Fibroblast of the aortic adventitia (primary cell): ENCODE measurements around a stretch of chr20.

GRCh38 chr20:57371446-57372120, 19.6 kb upstream of the RBM38 start:
- CAGE, long polyA plus RNA, result no peak

DNA sequence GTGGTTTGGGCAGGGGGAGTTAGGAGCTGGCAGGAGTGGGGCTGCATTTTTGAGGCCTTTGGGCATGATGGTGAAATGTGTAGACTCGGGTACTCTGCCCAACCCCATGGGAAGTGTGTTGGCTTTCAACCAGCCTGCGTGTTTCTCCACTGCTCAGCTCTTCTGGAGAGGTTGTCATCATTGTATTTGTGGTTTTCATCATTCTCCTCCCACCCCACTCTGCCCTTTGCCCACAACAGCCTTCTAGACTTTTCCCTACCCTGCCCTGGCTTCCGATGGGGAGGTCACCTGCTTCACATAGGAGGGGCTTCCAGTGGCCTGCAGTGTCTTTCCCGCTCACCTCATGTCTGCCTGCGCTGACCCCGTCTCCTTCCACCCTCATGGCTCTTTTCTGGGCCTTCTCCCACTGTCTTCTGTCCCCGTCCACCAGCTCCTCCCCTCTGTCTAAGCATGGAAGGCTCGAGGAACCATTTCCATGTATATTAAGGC, 16.0 kb upstream of the RBM38 start:
- CAGE, long polyA plus RNA, result no peak

DNA sequence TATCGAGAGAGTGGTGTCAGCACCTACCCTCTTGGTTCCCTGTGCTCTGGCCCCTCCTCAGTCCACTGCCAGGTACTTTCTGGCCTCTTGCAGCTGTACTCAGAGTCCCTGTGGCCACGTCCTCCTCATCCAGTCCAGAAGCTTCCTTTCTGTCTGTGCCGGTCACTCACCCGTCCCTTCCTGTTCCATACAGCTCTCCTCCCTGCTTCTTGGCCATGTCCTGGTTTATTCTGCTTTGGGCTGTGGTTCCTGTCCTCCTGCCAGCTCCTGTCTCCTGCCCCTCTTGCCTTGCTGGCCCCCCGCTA, 15.6 kb upstream of the RBM38 start:
- CAGE, long polyA plus RNA, result no peak

- CAGE, long polyA plus RNA, result no peak
Observed at GRCh38 chr20:57398824-57399076, 7.6 kb downstream of the RBM38 start.

DNA sequence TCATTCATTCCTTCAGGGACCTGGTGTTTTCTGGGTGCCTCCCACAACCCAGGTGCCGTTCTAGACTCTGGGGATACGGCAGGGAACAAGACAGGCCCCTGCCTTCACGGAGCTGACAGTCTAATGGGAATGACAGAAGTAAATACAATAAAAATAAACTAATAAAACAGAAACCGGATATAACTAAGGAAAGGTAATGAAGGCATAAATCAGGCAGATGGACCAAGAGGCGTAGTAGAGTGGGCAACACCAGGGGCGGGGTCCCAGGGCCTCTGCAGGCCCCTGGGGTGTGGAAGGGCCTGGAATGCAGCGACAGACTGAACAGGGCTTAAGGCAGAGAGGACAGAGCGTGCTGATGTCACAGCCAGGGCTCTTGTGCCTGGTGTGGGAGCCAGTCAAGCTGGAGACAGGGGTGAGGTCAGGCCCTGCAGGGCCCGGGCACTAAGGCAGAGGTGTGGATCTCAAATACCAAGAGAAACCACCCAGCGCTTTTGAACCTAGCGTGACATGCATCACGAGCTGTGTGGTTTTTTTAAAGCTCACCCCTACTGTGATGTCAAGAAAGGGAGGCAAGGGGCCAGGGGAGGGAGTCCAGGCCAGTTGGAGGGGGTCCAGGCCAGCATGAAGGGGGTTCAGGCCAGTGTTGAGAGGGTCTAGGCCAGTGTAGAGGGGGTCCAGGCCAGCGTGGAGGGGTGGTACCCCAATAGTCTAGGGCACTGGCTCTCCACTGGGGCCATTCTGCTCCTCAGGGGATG, 42.3 kb downstream of the RBM38 start:
- CAGE, long polyA plus RNA, result no peak

DNA sequence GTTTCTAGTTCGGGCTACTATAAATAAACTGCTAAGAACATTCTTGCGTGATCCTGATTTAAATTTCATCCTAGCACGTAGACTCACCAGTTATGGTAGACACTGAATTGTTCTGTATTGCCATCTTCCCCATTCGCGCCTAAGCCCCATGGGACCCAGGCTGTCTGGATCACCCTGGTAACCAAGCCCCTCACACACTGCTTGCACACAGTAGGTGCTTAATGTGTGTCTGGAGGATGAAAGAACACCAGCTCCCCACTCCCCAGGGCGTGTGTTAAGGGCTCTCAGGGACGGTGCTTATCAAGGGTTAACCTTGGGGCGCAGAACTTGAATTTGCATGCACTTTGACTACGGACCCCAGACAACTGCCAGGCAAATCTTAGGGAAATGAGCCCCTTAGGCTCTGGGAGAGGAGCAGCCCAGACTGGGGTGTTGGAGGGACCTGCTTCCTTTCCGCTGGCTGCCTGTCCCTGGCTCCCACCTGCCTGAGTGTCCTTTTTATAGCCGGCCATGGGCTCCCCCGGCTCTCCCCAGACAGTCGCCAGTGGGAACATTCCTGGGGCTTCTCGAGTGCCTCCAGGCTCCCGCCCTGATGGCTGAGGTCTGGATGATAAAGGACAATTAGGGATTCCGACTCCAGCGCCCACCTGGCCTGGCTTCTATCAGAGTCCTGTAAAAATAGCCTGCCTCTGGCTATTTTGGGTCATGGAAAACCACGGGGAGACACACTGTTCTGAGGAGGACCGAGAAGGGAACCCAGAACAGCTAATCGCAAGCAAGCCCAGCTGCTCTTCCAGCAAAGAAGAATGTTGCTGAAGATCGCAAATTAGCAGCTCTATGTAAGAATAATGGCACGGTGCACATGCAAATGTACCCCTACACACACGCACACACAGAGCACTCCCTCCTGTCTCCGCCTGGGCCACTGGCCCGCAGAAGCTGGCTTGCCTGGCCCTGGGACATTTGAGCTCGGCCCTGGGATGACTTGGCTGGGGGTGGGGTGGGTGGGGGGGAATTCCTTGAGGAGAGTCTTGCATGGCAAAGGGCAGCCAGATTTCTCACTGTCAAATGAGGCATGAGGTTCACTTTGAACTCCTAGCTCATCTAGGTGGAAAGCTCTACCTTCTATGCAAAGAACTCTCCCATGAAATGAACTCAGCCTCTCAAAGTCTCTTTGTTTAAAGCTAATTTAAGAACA, 55.6 kb downstream of the CTCFL start:
- CAGE, long polyA plus RNA, result no peak

DNA sequence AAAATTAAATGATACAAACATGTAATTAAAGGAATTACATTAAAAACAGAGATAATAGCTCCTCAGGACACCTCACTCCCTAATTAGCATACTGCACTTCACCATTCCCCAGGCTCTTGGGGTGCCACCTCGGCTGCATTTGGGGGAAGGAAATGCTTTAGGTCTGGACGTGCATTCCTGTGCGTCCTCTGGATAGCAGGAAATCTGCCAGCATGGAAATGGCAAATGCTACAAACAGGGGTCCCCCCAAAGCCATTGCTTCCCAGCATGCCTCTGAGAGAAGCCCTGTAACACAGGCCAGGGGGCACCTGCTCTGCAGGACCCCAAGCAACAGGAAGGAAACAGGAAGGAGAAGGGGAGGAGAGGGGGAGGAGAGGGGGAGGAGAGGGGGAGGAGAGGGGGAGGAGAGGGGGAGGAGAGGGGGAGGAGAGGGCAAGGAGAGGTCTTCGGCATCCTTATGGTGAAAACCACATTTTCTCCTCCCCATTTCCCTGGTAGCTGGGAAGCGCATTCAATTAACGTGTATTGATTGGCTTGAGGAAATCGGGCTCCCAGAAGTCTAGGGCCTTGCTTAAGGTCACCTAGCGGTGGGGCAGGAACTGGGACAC, 43.1 kb downstream of the CTCFL start:
- CAGE, long polyA plus RNA, result no peak

- CAGE, long polyA plus RNA, result no peak
Observed at GRCh38 chr20:57495081-57495635, 29.8 kb downstream of the CTCFL start.

DNA sequence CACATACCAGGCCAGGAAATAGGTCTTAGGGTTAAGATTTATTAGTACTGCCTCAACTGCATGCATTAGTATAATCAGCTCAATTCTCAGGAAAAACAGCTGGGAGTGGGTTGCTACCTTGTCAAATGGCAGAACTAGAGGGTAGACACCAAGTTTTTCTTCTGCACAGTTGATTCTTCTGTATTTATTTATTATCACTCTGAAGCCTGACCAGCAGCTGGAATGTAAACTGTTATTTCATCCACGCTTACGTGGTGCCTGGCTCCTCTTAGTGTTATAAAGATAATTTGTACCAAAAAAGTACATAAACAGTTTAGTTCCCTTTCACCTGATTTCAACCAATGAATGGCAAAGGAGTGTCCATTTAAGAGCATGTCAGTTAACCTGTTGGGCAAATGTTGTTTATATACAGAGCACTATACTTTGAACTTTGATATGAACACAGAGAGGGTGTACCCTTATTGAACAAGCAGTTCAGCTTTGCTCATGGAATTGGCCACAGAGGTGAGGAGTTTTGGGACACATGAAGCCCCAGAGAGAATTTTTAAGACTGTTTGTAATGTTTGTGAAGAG, 7.1 kb upstream of the CTCFL start:
- CAGE, long polyA plus RNA, result no peak

DNA sequence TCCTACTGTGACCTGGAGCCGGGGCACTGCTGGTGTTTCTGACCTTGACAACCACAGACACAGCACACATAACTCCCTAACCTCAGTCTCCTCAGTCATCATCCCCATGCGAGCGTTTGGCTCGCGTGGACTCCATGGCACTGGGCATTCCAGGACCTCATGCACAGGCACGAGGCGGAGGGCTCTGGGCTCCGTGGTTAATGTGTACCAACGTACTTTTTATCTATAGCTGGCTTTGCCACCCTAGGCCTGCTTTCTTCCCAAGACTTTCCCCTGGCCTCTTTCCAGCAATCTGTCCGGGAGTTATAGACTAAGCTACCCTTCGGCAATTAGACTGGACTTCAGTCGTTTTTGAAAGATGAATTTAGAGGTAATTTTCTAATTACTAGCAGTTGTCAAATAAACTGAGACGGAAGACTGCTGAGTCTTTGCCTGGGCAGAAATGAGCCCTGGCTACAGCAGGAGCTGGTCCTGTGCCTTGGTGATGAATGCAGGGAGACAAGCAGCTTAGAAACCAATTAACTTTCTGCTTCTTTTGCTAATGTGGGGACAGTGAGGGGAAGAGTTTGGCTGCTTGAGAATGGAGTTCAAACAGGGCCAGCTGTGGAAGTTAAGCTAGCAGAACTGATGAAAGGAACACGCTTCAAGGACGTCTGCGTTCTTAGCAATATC, 16.1 kb upstream of the CTCFL start:
- CAGE, long polyA plus RNA, result no peak

- CAGE, long polyA plus RNA, result no peak
Observed at GRCh38 chr20:57545788-57546699, 14.9 kb upstream of the PCK1 start.

- CAGE, long polyA plus RNA, result no peak
Observed at GRCh38 chr20:57570113-57570956, 9.4 kb downstream of the PCK1 start.

- CAGE, long polyA plus RNA, result no peak
Observed at GRCh38 chr20:57579787-57580451, 19.0 kb downstream of the PCK1 start.

- CAGE, long polyA plus RNA, result no peak
Observed at GRCh38 chr20:57586082-57586778, 25.3 kb downstream of the PCK1 start.

DNA sequence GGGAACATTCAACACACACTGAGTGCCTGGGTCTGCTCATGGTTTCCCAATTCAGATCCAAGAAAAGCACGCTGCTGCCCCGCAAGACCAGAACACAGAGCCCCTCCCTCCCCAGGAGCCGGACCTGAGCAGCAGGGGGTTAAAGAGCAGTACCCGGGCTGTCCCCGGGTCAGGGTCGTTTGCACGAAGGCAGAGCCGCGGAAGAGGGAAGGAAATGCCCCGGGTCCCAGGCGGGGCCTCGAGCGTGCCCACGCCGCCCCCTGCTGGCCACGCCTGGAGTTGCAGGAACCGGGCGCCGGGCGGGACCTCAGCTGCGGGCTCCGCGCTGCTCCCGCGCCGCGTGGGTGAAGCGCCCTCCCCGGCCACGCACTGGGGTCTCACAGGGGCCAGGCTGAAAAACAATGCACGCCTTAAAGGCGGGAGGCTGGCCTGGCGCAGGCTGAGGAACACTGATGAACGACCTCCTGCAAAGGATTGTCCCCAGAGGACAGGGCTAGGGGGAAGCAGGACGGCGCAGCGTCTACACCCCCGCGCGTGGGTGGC, 28.8 kb downstream of the C20orf85 start:
- CAGE, long polyA plus RNA, result no peak

GRCh38 chr20:58229416-58229861, 986 bp upstream of the ANKRD60 start:
- CAGE, long polyA plus RNA, result no peak

DNA sequence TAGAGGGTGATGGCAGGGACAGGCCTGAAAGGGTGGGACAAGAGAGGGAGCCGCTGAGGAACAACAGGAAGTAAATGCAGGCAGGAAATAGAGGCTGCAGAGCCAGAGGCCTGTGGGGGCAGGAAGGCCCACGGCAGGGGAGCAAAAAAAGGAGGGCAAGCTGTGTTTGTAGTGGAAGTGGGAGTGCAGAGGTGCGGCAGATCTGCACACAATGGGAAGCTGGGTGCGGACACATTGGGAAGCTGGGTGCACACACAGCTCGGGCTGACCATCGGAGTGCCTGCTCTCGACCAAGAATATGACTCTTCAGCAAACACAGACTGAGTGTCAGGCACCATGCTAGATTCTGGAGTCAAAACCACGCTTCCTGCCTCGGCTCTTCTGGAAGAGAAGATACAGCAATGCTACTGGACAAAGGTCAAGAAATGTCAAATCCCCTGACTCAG, 40.5 kb upstream of the RAB22A start:
- CAGE, long polyA plus RNA, result no peak

DNA sequence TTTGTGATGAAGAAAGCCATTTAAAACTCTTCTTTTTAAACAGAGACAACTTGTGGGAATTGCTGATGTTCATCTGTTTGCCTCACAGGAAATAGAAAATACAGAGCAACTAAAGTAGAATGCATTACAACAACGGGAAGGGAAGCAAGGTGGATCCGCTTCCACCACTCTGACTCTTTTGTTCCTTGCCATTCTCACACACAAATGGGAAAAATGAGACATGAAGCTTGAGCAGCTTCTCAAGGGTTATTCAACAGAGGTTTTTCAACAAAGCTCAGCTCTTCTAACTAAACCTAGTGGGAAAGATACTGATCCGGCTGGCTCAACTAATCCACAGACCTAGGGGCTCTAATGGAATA, 6.2 kb upstream of the RAB22A start:
- CAGE, long polyA plus RNA, result no peak

GRCh38 chr20:58306380-58307508, 2.8 kb upstream of the RAB22A start:
- CAGE, long polyA plus RNA, result no peak

GRCh38 chr20:58308659-58309601, 585 bp upstream of the RAB22A start:
- CAGE, long polyA plus RNA, result no peak